NCI-H460 (cell line): ENCODE results near the gene GPR132.

DNA sequence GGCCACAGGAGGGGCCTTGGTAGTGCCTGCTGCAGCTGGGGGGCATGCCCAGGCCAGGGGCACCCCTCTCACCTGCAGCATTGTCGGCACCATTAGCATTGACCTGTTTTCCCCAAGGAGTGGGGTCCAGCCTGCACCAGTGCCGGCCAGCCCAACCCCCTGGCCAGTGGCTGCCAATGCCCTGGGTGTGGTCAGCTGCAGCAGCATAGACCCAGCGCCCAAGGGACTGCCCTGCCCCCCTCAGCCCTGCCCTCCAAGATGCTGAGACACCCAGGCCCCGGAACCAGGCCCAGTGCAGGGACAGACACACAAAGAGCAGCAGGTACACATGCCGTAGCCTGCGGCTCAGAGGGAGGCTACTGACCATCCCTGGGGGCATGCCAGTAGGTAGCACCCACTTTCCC, 1.1 kb downstream of the AHNAK2 start:
RAMPAGE:
- cytosol, long total RNA: no peak
- long total RNA: no peak
- nucleus, long total RNA: no peak

RAMPAGE:
- cytosol, long total RNA: no peak
- long total RNA: no peak
- nucleus, long total RNA: no peak
Measured at GRCh38 chr14:105027242-105027604, 6.3 kb upstream of the CDCA4 start.

RAMPAGE:
- cytosol, long total RNA: no peak
- long total RNA: no peak
- nucleus, long total RNA: no peak
Measured at GRCh38 chr14:105065340-105066295, at the start of gene GPR132. GPR132 (minus strand) TSS chr14:105065430.

DNA sequence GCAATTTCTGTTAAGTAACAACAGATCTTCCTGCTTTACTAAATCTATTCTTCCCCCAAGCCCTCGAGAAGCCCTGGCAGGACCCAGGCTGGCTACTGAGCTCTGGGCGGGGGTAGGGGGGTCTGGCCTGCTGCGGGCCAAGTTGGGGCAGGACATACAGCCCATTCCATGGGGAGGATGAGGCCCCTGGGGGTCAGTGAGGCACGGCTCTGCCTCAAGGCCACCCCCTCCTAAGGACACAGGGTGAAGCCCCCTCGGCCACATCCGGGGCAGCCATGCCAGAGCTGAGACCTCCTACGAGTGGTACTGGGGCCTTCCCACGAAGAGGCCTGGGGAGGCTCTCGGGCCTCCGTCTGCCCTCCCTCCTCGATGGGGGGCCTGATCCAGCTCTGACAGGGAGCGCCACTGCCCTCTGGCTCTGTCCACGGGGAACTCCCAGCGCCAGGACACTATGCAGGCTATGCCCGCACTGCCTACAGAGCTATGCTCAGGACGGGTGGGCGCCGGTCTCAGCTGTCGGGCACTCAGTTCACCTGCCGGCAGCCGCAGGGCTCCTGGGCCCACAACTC, 28.3 kb upstream of the NUDT14 start:
RAMPAGE:
- cytosol, long total RNA: no peak
- long total RNA: no peak
- nucleus, long total RNA: no peak

RAMPAGE:
- cytosol, long total RNA: no peak
- long total RNA: no peak
- nucleus, long total RNA: no peak
Measured at GRCh38 chr14:105225961-105226613, 22.2 kb upstream of the BTBD6 start.

GRCh38 chr14:105300260-105300461, 640 bp downstream of the BRF1 start:
RAMPAGE:
- cytosol, long total RNA: no peak
- long total RNA: no peak
- nucleus, long total RNA: no peak

DNA sequence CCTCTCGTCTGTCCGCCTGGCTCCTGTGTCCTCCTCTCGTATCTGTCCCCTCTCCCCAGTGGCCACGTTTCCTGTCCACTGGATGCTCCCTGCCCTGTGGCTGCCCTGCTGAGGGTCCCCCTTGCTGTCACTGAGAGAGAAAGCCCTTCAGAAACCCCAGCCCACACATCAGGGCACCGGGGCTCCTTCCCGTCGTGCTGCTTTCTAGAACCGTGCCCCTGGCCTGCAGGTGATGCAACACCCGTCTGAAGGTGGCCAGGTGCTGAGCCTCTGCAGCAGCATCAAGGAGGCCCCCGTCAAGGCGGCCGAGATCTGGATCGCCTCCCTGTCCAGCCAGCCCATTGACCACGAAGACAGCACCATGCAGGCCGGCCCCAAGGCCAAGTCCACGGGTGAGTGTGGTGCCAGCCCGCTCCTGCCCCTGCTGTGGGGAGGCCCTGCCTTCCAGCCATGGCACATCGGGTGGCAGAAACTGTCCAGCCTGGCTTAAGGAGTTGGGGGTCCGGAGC, 31.3 kb upstream of the TEX22 start:
RAMPAGE:
- cytosol, long total RNA: no peak
- long total RNA: no peak
- nucleus, long total RNA: no peak

GRCh38 chr14:105432589-105433128, 13.0 kb downstream of the MTA1 start:
RAMPAGE:
- cytosol, long total RNA: no peak
- long total RNA: no peak
- nucleus, long total RNA: no peak

DNA sequence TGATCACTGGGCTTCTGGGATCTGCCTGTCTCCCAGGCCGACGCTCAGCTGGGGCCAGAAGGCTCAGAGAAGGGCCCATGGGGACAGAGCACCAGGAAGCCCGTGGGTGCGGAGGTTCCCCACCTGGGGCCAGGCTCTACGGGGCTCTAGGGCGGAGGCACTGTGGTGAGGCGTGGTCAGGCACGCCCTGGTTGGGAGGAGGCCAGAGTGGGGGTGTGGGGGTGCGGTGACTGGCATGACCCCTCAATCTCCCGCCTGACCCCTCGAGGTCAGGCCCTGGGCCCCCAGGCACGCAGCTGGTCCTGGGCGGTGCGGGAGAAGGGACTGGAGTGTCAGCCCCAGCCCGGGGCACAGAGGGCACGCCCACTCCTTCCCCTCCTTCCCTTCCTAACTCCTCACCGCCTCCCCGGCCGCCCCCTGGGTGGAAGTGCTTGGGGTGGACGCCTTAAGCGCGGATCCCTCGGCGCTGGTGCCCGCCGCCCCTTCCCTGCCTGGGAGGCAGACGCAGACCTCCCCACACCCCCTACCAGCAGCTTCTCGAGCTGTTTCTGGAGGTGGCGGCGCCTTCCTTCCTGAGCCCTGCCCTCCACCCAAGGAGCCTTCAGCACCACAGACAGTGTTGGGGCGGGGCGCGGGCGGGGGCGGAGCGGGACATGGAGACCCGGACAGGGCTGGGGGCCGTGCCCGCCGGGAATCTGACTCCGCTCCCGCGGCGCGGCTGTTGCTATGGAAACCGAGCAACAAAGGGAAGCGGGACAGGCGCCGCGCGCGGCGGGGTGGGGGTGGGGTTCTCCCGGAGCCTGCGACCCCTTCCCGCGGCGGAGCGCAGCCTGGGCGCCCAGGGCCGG, 807 bp upstream of the CRIP2 start:
RAMPAGE:
- cytosol, long total RNA: no peak
- long total RNA: no peak
- nucleus, long total RNA: no peak

DNA sequence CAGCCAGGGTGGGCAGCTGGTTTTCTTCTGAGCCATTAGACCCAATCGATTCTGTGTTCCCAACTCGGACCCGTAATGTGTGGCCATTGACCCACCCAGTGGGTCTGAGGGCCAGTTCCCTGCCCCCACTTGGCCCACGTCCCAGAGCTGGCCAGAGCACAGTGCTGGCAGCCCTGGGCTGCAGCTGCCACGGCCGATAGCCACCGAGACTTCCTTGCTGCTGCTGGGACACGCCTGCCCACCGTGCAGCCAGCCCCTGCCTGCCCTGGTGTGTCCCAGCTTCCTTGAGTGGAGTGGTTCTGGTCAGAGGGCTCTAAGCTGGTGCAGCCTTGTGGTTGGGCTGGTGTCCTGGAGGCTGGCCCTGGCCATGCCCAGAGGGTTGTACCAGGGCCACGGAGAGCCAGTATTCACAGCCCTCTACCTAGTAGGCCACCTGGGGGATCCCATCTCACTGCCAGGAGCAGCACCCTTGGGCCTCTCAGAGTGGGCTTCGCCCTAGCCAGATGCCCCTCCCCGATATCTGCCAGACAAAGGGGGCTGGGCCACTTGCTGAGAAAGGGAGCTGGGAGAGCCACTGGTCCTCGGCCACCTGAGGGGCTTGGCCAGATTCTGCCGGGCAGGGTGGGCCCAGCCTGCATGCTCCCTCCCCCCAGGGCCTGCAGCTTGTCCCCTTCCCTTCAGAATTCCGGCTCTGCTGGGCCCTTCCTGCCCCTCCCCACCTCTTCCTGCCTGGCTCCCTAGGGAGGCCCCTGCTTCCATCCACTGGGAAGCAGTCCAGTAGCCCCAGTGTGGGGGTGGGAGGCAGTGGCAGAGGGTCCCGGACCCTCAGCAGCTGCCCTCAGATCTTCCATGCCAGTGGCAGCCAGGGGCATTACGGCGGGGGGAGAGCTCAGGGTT, 2.1 kb downstream of the CRIP2 start:
RAMPAGE:
- cytosol, long total RNA: no peak
- long total RNA: no peak
- nucleus, long total RNA: no peak

DNA sequence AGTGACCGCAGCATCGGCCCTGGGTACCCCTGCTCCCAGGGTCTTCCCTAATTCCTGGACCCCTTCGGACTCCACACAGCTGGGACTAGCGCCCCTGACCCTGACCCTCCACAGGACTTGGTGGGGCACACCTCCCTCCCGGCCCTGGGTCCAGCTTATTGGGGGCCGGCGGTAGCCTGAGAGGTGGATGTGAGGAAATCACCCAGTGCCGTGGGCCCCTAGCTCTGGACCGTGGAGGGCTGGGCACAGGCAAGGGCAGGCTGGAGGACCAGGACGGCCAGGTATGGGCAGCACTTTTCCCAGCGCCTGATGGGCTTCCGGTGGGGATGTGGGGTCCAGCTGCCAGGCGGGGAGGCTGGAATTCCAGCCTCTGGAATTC, 4.0 kb upstream of the CRIP1 start:
RAMPAGE:
- cytosol, long total RNA: no peak
- long total RNA: no peak
- nucleus, long total RNA: no peak

RAMPAGE:
- cytosol, long total RNA: no peak
- long total RNA: no peak
- nucleus, long total RNA: no peak
Measured at GRCh38 chr14:105568262-105569163, 42.1 kb downstream of the TMEM121 start.

RAMPAGE:
- cytosol, long total RNA: no peak
- long total RNA: no peak
- nucleus, long total RNA: no peak
Measured at GRCh38 chr14:105587410-105588825, 61.5 kb downstream of the TMEM121 start.

RAMPAGE:
- cytosol, long total RNA: no peak
- long total RNA: no peak
- nucleus, long total RNA: no peak
Measured at GRCh38 chr14:105899150-105899759, 372.9 kb downstream of the TMEM121 start.

DNA sequence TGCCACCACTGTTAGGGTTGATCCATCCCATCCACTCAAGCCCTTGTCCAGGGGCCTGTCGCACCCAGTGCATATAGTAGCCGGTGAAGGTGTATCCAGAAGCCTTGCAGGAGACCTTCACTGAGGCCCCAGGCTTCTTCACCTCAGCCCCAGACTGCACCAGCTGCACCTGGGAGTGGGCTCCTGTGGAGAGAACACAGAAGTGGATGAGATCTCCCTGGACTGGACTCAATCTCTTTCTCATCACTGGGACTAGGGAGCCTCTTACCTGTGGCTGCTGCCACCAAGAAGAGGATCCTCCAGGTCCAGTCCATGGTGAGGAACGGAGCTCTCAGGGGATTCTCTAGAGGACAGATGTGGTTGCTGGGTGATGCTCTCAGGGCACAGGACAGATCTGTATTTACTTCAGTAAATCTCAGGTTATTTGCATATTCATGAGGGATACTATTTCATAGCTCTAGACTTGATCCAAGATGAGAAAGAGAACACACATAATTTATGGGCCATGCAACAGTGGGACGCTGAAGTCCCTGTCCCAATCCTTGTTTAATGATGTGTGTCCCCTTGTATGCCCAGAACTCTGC, 460.4 kb downstream of the TMEM121 start:
RAMPAGE:
- cytosol, long total RNA: no peak
- long total RNA: no peak
- nucleus, long total RNA: no peak

DNA sequence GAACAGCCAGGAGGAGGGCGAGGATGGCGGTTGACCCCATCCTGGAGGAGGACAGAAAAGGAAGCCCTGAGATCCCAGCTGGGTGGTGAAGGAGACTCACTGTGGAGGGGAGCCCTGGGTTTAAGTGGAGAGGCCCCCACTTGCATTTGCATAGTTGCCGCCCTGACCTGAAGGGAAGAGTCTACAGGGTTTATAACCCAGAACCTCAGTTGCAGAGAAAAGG, 581.9 kb downstream of the TMEM121 start:
RAMPAGE:
- cytosol, long total RNA: no peak
- long total RNA: no peak
- nucleus, long total RNA: no peak

DNA sequence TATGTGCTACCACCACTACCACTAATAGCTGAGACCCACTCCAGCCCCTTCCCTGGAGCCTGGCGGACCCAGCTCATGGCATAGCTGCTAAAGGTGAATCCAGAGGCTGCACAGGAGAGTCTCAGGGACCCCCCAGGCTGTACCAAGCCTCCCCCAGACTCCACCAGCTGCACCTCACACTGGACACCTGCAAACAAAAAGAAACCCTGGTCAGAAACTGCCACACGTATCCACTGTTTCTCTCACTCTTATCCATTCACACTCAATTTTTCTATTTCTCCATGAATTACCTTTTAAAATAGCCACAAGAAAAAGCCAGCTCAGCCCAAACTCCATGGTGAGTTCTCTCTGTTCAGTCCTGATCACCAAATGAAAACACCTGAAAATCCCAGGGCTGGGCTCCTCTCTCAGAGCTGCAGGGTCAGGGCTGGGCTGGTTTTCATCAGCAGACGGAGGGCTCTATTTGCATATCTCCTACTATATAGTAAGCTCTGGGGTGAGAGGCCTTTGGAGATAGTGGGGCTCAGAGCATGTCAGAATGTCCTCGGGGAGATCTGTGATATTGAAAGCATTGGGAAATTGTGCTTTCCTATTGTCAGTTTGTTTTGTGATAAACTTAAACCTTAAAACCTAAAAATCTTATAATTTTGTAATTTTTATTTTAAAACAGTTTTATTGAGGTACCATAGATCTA, 742.5 kb downstream of the TMEM121 start:
RAMPAGE:
- cytosol, long total RNA: no peak
- long total RNA: no peak
- nucleus, long total RNA: no peak

GRCh38 chr14:106276920-106277409, 750.6 kb downstream of the TMEM121 start:
RAMPAGE:
- cytosol, long total RNA: no peak
- long total RNA: no peak
- nucleus, long total RNA: no peak

GRCh38 chr14:106336782-106337061, 810.3 kb downstream of the TMEM121 start:
RAMPAGE:
- cytosol, long total RNA: no peak
- long total RNA: no peak
- nucleus, long total RNA: no peak

DNA sequence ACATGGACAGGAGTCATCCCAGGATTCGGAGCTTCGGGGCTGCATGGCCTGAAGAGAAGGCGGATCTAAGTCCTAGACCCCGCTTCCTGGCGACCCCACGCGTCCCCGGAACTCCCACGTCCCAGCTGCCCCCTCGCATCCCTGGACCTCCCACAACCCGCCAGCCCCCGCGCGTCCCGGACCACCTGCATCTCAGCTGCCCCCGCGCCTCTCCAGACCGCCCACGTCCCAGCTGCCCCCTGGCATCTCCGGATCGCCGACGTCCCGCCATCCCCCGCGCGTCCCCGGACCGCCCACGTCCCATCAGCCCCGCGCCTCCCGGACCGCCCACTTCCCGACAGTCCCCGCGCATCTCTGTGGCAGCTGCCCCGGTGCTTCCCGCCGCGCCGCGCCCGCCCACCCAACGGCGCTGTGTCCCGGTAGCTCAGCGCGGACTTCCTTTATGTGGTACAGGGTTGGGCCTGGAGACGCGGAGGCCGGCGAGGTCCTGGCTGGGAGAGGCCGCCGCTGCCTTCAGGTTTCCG, 874.9 kb downstream of the TMEM121 start:
RAMPAGE:
- cytosol, long total RNA: no peak
- long total RNA: no peak
- nucleus, long total RNA: no peak